ENCODE measurements around a stretch of chr5.

- PRO-cap, result no peak
Measured at GRCh38 chr5:37836592-37837355, 3.1 kb downstream of the GDNF start.

- PRO-cap, result no peak
Measured at GRCh38 chr5:37952037-37952347, 112.2 kb upstream of the GDNF start.

DNA sequence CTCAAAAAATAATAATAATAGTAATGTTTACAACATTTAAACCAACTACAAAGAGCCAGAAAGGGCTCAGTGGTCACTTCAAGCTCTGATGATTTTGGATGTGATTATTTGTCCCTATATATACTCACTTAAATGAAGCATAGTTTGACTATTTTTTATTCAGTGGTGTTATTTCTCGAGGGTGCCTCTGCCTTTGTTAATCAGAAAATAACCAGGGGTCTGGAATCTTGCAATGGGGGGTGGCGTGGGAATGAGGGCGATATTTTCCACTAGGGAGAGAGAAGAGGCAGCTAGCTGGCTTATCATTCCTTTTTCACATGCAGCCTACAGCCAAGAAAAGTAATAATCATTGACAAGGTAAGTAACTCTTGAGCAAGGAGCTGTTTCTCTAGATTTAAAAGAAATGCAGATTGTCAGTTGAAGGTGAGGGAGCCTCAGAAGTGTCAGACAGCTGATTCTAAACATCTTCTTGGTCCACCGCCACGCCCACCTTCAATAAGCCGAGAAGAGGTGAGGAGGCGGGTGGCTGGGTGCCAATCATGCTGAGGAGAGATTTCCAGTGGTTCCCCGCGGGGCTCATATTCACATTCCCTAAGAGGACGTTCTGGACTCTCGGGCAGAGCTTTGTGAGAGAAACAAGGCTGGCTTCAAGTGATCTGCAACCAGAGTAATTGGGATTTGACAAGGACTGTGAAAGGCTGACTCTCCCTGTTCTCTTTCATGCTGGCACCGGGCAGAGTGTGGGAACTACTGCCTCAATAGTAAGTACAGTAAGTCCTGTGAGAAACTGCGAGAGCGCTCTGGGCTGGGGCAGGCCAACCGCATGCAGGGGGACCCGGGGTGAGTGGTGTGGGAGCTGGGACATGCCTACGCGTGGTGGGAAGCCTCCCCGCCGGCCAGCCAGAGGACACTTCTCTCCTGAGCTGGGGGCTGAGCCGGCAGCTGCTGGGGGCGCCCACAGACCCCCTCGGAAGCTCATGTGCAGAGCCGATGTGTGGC is 111.2 kb downstream of the LIFR start:
- PRO-cap, result unidirectional peak, plus-strand start at position 605 of the sequence

DNA sequence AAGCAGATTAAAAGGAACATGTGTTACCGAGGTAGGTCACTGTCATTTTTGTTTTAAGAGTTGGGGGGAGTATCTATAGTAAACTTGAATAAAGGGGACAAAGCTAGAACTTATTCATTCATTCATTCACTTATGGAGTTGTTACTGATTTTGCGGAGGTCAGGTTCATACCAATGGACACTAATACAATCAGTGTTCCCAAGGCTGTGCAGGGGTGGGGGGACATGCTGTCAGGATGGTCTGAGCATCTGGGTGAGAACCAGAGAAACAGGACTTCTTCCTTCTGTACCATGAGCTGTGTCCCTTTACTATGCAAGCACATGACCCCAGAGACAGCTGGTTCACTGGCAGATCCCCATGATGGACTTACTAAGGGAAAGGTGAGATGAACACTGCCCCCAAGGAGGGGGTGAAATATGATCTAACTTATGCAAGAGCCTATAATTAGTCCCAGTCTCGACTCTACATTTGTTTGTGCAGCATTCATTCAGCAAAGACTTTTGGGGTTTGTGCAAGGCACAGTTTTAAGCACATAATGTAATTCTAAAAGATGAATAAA is 91.5 kb downstream of the LIFR start:
- PRO-cap, result no peak

DNA sequence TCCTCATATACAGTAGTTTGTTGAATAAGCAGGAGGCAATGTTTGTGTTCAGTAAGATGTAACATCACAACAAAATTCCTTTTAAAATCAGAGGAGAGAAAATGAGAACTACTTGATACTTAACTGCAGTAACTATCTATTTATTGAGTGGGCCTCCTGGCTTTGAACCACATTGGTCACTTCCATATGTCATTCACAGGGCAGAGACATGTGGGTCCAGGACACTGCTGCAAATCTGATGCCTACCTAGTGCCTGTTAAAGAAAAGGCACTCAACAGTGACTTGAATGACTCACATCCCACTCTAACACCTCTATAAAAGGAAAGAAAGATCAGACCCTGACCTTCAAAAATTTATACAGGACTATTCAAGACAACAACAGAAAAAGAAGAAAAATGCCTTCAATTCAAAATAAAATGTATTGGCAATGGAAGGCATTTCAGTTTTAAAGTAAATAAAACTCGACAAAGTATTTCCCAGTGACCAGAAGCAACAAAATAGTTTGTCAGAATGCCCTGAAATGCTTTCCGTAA is 8.1 kb downstream of the LIFR start:
- PRO-cap, result no peak

- PRO-cap, result no peak
Measured at GRCh38 chr5:38607712-38608455, 51.4 kb upstream of the LIFR start.

GRCh38 chr5:38639360-38639983 is 83.0 kb upstream of the LIFR start:
- PRO-cap, result no peak

- PRO-cap, result no peak
Measured at GRCh38 chr5:38892602-38893445, 47.0 kb downstream of the OSMR start.

DNA sequence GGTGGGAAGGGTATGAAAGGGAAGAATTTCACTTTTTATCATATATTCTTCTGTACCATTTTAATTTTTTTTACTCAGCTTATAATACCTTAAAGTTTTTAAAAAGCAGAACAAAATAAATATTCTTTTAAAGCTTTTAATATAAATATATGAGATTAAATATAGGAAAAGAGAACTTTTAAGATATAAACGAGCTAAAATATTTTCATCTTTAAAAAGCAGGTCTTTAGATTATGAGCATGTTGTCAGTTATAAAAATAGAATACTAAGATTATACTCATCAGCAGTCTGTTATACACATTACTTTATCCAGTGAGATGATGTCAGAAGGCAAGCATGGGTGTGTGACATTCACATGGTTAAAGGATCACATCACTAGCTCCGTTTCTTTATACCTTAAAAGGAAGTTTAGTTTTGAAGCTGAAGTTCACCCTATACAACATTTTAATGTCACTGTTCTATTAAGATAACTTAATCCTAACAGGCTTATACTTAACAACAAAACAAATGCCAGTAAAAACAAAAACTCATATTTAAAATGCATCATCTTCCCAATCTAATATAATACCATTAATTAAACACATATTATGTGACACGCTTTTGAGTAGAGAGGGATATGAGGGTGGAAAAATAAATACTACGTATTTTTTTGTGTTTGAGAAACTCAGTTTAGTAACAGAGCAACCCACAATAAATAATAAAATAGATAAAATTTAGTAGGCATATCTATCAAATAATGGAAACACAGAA is 59.6 kb downstream of the RICTOR start:
- PRO-cap, result no peak

- PRO-cap, result no peak
Measured at GRCh38 chr5:39031444-39031885, 42.7 kb downstream of the RICTOR start.

DNA sequence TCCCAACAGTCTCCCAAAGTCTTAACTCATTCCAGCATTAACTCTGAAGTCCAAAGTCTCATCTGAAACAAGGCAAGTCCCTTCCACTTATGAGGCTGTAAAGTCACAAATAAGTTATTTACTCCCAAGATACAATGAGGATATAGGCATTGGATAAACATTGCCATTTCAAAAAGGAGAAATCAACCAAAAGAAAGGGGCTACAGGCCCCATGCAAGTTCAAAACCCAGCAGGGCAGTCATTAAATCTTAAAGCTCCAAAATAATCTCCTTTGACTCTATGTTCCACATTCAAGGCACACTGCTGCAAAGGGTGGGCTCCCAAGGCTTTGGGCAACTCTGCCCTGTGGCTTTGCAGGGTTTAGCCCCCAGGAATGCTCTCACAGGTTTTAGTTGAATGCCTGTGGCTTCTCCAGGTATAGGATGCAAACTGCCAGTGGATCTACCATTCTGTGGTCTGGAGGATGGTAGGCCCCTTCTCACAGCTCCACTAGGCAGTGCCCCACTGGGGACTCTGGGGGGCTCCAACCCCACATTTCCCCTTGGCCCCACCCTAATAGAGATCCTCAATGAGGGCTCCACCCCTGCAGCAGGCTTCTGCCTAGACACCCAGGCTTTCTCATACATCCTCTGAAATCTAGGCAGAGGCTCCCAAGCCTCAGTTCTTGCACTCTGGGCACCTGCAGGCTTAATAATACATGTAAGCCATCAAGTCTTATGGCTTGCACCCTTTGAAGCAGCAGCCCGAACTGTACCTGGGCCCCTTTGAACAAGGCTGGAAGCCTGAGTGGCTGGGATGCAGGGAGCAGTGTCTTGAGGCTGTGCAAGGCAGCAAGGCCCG is 8.5 kb downstream of the RICTOR start:
- PRO-cap, result no peak

DNA sequence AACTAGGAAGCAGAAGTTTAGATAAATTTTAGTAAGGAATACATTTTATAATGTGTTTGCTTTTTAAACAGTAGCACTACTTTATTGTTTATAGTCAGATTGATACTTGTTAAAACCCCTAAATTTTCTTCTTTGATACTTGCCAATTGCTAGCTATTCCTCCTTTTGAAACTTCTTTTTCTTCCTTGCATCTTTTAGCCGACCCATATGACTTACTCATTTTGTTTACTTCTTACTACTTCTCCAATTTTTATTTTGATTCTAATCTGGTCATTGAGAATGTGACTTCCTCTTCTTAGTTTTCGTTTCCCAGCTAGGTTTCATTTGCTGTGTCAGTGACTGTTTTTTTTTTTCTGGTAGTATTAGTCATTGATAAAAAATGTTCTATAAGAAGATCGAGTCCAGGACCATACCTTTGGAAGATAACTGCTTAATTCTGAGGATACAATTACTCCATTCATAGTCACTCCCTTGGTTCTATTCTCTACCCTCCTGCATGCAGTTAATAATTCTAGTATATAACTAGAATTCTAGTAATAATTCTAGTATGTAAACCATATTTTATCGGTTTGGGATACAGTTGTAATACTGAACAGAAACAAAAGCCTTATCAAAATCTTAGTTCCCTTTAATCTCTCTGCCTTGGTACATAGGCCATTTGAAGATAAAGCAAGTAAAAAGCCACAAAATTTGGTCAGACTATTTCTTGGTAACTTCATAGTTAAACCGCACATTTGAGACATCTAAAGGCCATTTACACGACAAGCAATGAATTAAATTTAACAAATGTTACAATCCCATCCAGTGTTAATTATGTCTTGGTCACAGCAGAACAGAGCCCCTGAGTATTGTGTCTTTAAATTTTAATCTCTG is 2.9 kb upstream of the RICTOR start:
- PRO-cap, result no peak

- PRO-cap, result no peak
Measured at GRCh38 chr5:39099326-39099537, 25.0 kb upstream of the RICTOR start.

GRCh38 chr5:39178747-39179475 is 40.5 kb downstream of the FYB1 start:
- PRO-cap, result no peak

- PRO-cap, result no peak
Measured at GRCh38 chr5:39362360-39363067, 1.8 kb downstream of the C9 start.

DNA sequence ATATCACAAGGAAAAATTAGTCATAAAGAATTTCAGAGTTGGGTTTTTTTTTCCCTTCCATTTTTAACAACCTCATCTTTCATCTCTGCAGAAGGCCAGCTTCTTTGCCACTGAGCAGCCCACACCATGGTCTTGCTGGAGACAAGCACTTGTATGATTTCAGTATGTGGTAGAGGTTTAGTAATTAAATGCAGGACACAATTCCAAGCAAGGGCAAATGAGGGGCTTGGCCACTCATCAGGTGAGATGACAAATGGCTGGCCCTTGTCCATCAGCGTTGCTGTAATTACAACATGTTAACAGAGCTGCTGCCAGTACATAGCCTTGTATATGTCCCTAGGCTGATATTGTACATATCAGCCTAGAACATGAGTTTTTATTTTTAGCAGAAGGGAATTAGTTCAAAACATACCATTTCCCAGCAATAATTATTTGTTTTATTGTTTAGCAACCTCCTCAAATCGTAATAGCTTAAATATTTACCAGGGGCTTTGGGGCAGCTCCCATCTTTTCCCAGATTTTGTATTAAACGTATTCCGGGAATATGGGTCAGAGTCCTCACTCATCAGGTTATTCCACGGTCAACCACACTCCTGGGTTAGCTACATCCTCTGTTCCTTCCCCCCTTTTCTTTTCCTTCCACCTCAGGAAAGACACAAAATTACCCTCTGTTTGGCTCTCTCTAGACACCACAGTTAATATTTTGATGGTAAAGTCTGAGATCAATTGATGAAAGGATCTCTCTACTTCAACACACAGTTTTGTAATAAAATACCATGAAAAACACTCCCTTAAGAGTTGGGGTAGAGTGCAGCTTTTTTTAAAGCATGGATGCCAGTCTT is 5.1 kb upstream of the C9 start:
- PRO-cap, result no peak

DNA sequence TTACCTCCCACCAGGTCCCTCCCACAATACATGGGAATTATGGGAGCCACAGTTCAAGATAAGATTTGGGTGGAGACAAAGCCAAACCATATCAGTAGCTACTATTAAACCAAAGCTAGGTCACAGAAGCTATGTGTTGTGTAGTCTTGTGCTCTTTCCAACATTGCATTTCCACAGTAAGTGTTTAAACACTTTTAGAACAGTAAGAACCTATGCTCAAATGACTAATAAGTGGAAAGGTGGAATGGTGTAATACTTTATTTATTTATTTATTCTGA is 22.7 kb downstream of the DAB2 start:
- PRO-cap, result no peak

DNA sequence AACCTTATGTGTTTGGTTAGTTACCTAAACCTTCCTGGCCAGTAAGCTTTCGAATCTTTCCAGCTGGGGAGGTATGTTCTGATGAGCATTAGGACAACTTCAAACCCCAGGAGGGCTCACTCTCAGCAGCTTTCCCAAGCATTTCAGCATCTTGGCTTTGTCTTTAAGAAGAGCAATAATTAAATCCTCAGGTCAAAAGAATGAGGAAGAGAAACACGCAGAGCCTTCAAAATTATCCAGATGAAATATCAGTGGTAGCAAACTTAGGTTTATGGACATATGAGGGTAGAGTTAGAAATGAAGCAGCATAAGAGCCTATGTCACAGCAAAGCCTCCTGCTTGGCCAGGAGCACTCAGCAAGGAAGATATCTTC is 2.5 kb downstream of the DAB2 start:
- PRO-cap, result no peak

- PRO-cap, result no peak
Measured at GRCh38 chr5:39624400-39624956, 199.7 kb upstream of the DAB2 start.

GRCh38 chr5:40137975-40138475 is 541.7 kb upstream of the PTGER4 start:
- PRO-cap, result no peak